SP-49 (cell line): ENCODE results near the gene ZDHHC7.

DNA sequence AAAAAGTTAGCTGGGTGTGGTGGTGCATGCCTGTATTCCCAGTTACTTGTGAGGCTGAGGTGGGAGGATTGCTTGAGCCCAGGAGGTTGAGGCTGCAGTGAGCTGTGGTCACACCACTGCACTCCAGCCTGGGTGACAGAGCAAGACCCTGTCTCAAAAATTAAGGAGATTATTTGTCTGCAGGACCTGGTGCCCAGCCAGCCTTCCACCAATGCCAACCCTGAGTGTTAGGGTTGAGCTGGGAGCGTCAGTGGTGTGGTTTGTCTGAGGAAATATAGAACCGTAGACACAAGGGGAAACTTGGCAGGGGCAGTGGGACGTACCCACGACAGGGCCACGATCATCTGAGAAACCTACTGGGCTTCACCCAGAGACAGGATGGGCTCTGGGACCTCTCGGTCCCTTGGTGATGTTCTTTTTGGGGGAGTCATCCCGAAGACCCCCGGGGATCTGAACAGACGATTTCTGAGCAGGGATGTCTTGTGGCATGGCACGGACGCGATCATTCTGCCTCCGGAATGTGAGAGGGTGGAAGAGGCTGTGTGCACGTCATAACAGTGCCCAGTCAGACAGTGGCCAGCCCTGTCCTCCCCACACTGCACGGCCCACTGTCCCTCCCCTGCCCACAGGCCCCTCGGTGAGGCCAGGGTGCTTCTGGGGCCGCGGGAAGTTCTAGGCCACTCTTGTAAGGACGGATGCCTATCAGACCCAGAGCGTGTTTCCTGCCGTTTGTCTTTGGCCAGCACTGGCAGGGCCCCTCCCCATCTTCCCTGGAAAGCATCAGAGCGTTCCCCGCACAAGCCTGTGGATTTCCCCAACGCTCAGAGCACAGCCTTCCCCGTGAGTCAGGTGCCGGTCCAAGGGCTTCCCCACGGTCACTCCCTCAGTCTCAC, 33.4 kb downstream of the CRISPLD2 start:
- PRO-cap = no peak

DNA sequence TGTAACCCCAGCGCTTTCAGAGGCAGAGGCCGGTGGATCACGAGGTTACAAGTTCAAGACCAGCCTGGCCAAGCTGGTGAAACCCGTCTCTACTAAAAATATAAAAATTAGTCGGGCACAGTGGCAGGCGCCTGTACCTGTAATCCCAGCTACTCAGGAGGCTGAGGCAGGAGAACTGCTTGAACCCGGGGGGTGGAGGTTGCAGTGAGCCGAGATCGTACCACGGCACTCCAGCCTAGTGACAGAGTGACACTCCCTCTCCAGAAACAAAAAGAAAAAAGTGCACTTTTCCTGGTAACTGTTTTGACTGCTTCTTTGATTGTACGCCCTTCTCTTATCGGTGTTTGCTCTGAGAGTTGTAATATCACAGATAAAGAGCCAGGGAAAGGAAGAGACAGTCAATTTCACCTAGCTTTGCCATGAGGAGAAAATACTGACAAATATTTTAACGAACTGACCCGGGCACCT, 19.1 kb downstream of the ZDHHC7 start:
- PRO-cap = no peak

DNA sequence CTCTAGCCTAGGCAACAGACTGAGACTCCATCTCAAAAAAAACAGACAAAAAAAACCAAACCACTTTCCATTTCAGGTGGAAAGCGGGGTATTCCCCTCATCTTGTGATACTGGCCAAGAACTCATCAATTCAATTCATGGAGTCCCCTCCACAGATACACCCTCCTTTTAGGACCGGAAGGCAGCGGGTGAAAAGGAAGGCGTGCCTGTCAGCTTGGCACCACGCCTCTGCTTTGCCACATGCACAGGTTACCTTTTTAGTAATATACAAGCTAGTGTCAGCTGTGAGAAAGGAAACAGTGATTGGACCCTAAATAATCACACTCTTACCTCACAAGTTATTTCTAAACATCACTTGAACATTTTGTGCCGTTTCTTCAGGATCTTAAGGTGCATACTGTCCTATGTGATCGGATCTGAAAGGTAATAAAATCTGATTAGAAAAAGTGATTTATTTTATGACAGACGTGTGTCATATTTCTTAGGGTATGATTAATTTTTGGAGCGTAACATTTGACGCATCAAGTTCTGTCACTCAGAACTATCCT, 15.7 kb downstream of the ZDHHC7 start:
- PRO-cap = no peak

DNA sequence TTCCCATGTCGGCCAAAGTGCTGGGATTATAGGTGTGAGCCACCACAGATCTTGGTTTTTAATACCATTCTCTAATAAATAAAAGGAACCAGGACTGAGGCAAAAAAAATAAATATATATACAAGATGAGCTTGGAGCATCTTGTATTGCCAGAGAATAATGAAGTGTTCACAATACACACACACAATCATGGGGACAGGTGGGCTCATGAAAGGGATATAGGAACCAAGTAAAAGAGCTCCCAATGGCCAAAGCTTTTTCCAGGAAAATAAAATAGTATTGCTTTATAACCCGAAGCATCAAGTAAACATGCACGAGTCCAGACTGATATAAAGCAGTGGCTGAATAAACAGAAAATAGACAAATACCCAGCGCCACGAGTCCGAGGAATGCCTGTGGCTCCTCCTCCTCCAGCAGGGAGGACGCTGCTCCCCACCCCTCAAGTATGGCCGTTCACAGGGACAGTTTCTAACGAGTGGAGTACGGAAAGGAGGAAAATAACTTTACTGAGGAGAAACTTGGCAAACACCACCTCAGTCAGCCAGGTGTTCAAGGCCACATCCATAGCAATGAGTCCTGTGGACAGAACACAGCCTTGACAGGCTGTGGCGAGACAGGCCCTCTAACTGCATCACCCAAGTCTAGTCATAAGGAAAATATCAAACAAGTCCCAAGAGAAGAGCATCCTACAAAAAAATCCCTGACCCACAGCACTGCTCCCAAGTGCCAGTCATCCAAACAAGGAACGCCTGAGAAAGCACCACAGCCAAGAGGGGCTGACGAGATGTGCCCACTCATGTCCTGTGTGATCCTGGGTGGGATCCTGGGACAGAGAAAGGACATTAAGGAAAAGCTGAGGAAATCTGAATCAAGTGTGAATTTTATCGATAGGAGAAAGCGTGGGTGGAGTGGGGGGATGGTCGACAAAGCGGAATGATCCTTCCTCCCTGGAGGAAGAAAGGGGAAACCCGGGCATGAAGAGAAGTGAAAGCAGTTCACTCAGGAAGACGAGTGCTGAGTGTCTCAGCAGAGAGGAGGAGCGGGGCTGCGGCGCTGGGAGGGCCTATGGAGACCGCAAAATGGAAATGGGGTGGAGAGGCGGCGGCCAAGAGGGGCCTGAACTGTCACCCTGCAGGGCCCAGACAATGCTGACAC, 9.1 kb downstream of the ZDHHC7 start:
- PRO-cap = no peak

GRCh38 chr16:85011370-85011684, at the start of gene ZDHHC7:
Gene ZDHHC7, minus strand, starts transcription at chr16:85011535.
- PRO-cap = bidirectional peak, plus-strand start at chr16:85011598, minus-strand start at chr16:85011535

DNA sequence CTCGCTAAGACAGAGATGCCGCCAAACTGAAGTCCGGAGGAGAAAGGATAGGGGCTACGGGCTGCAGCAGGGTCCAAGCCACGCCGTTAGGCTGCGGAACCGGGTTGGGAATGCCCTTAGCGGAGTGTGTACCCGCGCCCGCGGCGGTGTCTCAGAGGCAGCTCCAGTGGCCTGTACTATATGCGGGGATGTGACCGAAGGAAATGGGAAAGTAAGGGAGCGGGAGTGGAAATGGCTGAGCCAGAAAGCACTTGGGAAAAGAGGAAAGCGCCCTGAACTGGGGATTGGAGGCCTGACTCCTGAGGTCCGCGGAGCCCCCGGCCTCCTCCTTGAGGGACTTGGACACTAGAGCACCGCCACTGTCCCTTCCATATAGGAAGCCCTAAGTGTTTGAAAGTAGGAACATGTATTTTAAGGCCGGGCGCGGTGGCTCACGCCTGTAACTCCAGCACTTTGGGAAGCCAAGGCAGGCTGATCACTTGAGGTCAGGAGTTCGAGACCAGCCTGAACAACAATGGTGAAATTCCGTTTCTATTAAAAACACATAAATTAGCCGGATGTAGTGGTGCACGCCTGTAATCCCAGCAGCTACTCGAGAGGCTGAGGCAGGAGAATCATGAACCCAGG, 463 bp upstream of the ZDHHC7 start:
- PRO-cap = no peak

GRCh38 chr16:85046841-85047766, 19.5 kb downstream of the KIAA0513 start:
- PRO-cap = no peak

- PRO-cap = no peak
Observed at GRCh38 chr16:85114932-85115302, 2.6 kb upstream of the CIBAR2 start.

DNA sequence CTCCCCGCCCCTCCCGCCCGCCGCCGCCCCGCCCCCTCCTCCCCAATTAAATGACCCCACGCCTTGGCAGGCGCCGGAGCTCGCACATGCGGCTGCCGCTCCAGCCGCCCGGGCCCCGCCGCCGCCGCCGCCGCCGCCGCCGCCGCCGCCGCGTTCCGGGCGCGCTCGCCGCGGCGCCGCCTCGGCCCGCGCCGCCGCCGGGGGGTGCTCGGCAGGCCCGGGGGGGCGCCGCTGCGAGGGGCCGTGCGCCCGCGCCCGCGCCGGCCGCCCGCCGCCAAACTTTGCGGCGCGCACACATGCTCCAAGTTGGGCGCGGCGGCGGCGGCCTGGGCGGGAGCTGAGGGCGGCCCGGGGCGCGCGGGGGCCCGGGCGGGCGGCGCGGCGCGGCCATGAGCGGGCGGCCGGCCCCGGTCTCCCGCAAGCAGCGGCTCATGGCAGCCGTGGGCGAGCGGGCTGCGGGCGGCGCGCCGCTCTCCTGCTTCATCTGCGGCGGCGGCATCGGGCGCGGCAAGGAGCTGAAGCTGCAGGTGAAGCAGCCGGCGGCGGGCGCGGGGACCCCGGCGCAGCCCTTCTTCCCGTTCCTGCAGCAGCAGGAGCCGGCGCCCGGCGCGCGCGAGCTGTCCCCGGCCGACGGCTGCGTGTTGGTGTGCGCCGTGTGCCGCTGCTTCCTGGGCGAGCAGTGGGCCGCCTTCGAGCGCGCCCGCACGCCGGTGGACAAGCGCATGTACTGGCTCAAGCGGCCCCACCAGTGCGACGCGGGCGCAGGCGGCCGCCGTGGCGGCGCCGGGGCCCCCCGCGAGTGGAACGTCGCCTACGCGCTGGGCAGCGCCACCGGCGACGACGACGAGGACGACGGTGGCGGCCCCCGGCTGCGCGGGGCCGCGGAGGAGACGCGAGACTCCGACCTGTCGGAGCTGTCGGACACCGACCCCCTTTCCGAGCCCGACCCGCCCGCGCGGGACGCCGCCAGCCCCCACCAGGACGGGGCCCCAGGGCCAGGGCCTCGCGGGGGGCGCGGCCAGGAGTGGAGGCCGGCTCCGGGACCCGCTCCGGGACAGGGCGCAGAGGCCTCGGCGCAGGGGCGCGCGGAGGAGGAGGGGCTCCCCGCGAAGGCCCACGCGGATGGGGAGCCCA, 57.2 kb upstream of the CIBAR2 start:
- PRO-cap = no peak

GRCh38 chr16:85335154-85335575, 222.9 kb upstream of the CIBAR2 start:
- PRO-cap = no peak

DNA sequence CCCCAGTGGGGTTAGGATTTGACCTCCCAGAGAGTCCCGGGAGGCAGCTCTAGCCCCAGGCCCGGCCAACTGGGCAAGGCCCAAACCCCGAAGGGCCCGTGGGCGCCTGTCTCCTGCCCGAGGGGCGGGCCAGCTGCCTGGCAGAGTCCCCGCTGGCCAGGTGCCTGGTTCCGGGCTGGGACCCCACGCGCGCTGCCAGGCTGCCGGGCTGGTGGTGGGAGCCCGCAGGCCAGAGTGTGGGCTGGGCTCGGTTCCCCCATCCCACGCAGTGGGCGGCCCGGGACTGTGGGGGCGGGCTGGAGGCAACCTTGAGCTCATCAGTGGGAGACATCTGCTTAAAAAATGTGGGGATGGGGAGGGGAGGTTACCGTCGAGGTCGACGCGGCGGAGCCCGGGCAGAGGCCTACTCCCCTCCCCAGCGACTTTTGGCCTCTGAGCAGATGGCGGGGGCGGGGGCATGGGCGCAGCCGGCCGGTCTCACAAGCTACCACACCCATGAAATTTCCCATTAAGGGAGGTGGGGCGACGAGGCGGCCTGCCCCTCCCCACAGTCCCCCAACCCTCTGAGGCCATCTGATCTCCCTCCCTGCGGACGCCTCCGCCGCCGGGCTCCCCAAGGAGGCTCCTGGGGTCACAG, 176.4 kb upstream of the GSE1 start:
- PRO-cap = no peak

- PRO-cap = no peak
Observed at GRCh38 chr16:85437243-85437934, 175.7 kb upstream of the GSE1 start.

- PRO-cap = unidirectional peak, minus-strand start at chr16:85448634
Observed at GRCh38 chr16:85448297-85449667, 164.3 kb upstream of the GSE1 start.

GRCh38 chr16:85459490-85460353, 153.4 kb upstream of the GSE1 start:
- PRO-cap = no peak

DNA sequence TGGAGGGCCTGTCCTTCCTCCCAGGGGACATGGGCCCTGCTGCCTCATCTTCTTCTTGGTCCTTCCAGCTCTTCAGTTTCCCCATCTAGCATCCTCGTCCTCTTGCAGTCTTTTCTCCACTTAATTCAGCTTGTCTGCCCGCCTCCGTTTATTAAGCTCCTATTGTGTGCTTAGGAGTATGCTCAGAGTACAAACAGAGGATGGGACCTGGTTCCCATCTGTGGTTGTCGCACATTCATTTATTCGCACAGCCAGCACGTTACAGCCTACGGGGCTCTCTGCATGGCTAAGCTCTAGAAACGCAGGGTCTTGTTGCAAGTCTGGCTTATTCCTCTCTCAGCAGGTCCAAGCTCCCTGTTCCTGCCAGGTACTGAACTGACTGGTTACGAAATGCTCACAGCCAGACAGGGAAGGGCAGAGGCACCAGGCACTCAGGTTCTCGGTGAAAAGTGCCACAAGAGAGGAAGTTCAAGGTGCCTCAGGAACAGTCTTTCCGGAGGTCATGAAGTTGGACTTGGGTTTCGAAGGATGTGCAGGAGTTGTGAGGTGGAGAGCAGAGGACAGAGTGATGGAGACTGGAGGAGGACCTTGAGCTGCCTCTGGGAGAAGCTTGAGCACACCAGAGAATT, 124.8 kb upstream of the GSE1 start:
- PRO-cap = no peak

- PRO-cap = no peak
Observed at GRCh38 chr16:85566243-85566937, 46.7 kb upstream of the GSE1 start.

- PRO-cap = no peak
Observed at GRCh38 chr16:85585988-85586760, 26.9 kb upstream of the GSE1 start.

DNA sequence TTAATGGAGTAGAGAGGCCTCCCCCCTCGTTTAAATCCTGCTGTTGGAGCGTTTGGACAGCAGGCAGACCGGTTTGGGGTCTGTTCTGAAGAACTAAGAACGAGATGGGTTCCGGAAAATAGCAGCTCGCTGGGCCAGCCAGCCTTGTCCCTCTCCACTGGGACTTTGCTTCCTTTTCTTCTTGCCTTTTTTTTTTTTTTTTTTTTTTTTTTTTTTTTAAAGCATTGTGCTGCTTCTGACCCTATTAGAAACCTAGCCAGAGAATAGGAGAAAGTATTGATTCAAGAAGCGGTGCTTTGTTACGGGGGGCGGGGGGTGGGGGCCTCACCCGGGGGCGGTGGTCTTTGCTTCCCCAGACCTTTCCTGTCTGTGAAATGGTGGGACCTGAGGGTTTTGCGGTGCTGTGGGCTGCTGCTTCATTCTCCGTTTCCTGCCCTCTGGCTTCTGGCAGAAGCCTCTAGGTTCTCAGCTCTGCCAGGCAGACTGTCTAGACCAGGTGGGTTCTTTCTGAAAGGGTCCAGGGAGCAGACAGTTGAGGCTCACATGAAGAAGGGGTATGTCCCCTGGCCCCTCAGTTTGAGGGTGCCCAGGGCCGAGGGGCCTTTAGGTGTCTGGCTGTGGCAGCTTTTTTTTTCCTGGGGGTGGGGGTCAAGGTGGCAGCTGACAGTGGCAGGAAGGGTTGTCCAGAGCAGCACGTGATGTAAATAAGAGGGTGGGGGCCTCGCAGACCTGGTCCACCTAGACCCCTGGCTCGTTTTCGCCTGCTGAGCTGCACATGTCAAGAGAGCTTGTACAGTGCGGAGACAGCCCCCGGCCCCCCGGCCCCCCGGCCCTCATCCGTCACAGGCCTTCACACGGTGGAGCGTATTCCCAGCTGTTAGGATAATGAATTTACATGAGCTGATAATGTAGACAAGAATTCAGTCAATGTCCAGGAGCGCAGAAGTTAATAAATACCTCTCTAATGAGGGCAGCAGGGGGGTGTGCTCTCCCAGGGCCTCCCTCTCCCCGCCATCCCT, 14.0 kb downstream of the GSE1 start:
- PRO-cap = no peak

GRCh38 chr16:85641423-85642484, 28.6 kb downstream of the GSE1 start:
- PRO-cap = no peak

DNA sequence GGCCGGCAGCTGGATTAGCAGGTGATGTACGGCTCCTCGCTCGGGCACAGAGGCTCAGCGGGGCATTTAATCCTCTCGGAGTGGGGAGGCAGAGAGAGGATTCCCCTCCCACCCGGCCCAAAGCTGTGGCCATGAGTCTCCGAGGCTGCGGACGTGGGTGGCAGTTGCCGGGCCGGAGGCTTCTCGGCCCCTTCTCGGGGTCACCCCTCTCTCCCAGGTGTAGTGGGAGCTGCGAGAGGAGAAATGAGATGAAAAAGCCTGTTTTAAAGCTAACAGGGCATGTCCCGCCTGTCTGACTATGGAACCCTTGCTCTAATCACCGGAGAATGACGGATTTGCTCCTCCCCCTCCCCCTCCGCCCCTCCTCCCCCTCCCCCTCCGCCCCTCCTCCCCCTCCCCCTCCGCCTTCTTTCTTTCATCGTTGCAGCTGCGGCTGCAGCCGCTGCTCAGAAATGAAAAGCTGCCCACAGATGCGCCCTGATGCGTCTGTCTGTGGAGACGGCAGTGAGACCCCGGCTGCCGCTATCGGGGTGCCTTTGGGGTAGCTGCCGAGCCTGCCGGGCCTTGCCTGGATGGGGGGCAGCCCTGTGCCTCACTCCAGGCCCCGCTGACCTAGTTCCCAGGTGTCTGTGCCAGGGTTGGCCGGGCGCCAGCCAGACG, 37.7 kb downstream of the GSE1 start:
- PRO-cap = no peak